Non-pigmented ciliary epithelial cell (primary cell): ENCODE data around the genes ADAMTS14 and SLC29A3.

DNA sequence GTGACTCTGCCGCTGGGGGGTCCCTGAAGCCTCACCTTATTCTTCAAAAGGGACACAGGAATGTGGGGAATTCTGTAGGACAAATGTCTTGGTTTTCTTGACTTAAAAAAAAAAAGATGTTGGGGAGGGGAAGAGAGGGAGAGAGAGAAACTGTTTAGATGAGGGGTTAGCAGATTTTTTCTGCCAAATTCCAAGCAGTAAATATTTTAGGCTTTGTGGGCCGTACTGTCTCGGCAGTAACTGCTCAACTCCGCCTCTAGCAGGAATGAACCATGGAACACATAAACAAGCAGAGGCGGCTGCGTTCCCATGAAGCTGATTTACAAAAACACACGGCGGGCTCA, 10.0 kb upstream of the ADAMTS14 start:
- RRBS = no CpG with 5 or more reads among the region's 8 CpGs

DNA sequence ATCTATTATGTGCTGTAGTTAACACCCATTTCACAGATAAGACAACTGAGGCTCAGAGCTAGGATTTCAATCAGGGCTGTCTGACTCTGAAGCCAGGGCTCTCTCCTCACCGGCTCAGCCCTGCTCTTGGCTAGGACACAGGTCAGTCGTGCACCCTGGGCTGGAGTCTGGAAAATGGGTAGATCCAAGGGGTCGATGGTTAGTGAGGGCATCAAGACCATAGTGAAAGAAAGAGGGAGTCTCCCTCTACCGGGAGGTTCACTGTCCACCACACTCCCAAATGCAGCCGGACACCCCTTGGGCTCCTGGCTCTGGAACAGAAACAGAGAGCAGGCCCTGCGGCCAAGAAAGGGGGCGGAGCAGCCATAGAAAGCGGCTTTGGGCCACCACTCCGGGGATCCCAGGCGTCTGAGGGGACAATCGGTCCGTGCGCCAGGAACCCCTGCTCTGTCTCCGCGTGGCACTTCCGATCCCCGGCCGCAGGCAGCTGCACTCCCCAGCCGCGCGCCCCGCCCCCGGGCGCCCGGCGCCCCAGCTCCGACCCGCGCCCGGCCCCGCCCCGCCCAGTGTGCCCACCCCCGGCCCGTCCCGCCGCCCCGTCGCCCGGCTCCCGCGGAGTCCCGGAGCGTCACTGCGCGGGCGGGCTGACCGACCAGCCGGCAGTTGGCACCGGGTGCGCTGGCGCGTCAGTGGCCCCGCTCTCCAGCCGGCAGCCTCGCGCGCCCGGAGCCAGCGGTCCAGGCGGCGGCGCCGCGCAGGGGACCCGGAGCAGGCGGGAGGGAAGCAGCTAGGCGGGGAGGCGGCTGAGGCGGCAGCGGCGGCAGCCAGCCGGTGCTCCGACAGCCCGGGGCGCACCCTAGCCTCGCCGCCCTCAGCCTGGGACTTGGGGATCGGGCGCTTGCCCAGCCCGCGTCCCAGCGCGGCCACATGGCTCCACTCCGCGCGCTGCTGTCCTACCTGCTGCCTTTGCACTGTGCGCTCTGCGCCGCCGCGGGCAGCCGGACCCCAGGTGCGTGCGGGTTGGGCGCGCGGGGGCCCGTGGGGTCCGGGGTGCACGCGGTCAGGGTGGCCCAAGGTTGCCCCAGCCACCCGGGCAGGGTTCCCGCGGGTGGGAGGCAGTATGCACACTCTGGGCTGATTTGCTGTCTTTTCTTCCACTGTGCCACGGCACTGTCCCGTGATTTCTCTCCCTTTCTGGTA, at the start of gene ADAMTS14:
TSS of gene ADAMTS14 (plus strand) at position 631 of the 1,200 bp plus-strand sequence.
- RRBS = 2% methylated on average over 55 of the region's 106 CpGs

GRCh38 chr10:70885806-70886353, 2.5 kb downstream of the PCBD1 start:
- RRBS = no CpG with 5 or more reads among the region's 8 CpGs

GRCh38 chr10:71246194-71246703, 33.9 kb downstream of the UNC5B start:
- RRBS = no CpG with 5 or more reads among the region's 7 CpGs

- RRBS = no CpG with 5 or more reads among the region's 10 CpGs
These were observed 34.4 kb downstream of the UNC5B start for GRCh38 chr10:71246704-71247224.

- RRBS = no CpG with 5 or more reads among the region's 9 CpGs
These were observed 51.2 kb downstream of the UNC5B start for GRCh38 chr10:71263212-71264239.

- RRBS = 2% methylated on average over 35 of the region's 72 CpGs
These were observed at the start of gene SLC29A3 for GRCh38 chr10:71318704-71319846. Gene SLC29A3, plus strand, starts transcription at chr10:71319259.

GRCh38 chr10:71397848-71398296, 1.2 kb downstream of the CDH23 start:
- RRBS = 2% methylated on average over 13 of the region's 32 CpGs

DNA sequence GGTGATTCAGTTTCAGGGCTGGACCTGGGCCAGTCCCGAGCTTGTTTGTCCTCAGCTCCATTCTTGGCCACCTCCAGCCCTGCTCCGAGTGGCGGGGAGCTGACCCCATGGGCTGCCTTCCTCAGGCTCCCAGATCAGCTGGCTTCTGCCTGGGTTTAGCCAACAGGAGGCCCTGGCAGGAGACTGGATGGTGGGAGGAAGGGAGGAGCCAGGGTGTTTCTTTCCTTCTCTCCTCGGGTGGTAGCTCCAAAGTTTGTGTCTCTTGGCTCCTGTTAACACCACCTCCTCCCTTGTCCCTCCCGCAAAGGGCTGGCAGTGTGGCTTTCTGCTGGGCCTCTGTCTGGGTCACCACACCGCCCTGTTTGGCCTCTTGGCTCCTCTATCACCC, 75.3 kb downstream of the CDH23 start:
- RRBS = no CpG with 5 or more reads among the region's 6 CpGs

- RRBS = no CpG with 5 or more reads among the region's 11 CpGs
These were observed 78.9 kb downstream of the CDH23 start for GRCh38 chr10:71475514-71476132.

- RRBS = 86% methylated on average over 5 of the region's 11 CpGs
These were observed 10.5 kb downstream of the C10orf105 start for GRCh38 chr10:71709105-71709481.

GRCh38 chr10:71752606-71753451, 20.5 kb downstream of the VSIR start:
- RRBS = no CpG with 5 or more reads among the region's 14 CpGs

GRCh38 chr10:71782801-71783433, 9.6 kb upstream of the VSIR start:
- RRBS = no CpG with 5 or more reads among the region's 9 CpGs

DNA sequence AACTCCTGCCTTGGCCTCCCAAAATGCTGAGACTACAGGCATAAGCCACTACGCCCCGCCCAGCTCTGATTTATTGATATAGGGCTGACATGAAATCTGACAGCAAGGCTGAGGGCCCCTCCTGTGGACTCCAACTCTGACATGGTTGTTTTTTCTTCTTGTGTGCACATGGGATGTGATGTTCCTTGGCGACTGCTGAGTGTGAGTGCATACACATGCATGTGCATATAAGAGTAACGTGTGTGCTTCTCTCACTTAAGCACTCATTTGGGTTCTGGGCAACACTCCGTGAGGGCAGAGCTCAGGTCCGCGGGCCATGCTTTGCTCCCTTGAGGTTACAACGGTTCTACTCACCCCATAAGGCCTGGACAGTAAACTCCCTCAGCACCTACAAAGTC, 33.5 kb upstream of the VSIR start:
- RRBS = no CpG with 5 or more reads among the region's 8 CpGs

DNA sequence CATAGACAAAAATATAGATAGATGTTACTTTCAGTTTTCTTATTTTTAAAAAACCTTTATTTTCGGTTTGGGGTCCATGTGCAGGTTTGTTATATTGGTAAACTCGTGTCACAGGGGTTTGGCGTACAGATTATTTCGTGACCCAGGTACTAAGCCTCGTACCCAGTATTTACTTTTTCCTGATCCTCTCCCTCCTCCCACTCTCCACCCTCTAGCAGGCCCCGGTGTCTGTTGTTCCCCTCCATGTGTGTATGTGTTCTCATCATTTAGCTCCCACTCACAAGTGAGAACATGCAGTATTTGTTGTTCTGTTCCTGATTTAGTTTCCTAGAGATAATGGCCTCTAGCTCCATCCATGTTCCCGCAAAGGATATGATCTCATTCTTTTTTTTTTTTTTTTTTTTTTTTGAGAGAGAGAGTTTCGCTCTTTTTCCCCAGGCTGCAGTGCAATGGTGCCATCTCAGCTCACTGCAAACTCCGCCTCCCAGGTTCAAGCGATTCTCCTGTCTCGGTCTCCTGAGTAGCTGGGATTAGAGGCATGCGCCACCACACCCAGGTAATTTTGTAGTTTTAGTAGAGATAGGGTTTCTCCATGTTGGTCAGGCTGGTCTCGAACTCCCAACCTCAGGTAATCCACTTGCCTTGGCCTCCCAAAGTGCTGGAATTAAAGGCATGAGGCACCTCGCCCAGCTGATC, 52.6 kb upstream of the PSAP start:
- RRBS = no CpG with 5 or more reads among the region's 14 CpGs

- RRBS = 2% methylated on average over 6 of the region's 31 CpGs
These were observed 519 bp downstream of the CHST3 start for GRCh38 chr10:71964722-71965106.

- RRBS = no CpG with 5 or more reads among the region's 10 CpGs
These were observed 50.3 kb downstream of the SPOCK2 start for GRCh38 chr10:72037727-72038720.

DNA sequence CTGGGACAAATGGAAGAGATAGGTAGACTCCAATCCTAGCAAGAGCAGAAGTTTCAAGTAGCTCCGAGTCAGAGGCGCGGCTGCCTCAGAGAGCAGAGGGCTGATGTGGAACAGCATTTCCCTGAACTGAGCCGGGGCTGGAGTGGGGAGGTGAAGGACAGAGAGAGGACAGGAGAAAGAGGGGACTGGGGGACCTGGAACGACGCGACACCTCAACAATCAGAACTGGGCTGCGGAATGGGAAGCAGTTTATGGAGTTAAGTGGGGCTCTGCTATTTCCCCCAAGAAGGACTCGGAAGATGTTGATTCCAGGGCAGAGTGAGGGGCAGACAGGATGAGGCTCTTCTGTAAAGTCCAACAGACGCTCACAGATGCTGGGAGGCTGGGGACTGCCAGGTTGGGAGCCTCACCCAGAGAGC, 27.8 kb downstream of the SPOCK2 start:
- RRBS = no CpG with 5 or more reads among the region's 10 CpGs

DNA sequence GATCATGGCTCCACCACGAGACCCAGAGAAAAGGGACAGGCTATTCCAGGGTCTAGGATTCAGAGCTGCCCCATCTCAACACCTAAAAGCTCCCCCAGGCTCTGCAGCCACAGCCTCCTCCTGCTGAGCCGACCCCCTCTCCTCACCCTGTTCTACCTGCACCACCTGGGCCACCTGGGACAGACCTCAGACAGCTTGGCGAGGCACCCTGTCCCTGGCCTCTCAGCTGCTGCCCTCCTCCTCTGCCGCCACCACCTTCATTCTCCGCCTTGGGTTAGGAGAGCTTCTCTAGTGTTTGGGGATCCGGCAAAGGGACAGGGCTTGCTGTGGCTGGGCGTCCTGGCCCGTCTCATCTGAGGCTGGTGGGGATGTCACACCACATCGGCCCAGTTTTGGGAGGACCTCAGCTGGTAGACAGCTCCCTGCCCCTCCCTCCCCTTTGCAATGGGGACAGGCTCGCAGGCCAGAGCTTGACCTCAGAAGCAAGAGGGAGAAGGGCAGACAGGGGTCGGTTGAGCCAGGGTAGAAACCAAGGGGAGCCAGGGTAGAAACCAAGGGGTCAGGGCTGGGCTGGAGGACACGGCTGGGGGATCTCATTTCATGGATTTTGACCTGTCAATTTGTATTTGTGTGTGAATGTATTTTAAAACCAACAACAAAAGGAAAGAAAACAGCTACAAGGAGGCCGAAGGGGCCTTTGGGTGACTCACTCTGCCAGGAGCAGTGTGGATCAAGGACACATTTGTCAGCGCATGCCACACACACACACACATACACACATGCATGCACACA, 26.4 kb downstream of the SPOCK2 start:
- RRBS = no CpG with 5 or more reads among the region's 14 CpGs

DNA sequence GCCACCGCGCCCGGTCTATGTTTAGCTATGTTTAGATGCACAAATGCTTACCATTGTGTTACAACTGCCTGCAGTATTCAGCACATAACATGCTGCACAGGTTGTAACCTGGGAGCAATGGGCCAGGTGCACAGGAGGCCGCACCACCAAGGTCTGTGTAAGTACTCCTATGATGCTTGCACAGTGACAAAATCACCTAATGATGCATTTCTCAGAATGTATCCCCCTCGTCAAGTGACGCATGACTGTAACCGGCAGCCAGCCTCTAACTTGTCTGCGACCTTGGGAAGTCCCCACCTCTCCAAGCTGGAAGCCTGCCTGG, 23.1 kb downstream of the SPOCK2 start:
- RRBS = 56% methylated on average over 2 of the region's 8 CpGs